Kidney epithelial cell (primary cell): ENCODE measurements around a stretch of chr14.

DNA sequence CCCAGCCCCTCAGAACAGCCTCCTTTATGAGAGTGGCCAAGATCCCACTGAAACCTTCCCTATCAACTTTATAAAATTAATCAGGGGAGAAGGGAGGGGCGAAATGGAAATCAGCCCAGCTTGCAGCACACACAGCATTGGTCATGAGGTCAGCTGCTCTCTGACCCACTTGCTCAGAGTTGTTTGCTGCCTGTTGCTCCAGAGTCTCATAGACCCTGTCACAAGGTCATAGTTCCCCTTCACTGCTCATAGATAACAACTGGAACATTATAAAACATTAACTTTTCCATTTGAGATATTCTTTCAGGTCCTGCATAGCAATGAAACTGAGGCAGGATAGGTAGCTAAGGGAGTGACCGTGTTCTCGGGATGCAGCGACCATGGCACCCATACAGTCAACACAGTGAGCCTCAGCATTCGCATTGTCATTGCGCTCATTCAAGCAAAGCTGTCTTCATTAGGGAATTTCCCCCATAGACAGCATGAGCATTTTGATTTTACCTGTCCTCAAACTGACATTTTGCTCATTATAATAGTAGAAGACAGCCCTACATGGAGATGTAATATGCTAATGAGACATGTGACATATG is 8.8 kb downstream of the HEATR4 start:
- RAMPAGE, long total RNA: no peak
- RRBS: no CpG with 5 or more reads among the region's 6 CpGs

GRCh38 chr14:73568881-73569009 is 268 bp upstream of the ACOT2 start:
- RAMPAGE, long total RNA: no peak
- RRBS: no CpG with 5 or more reads among the region's 1 CpG

- RAMPAGE, long total RNA: no peak
- RRBS: no CpG with 5 or more reads among the region's 16 CpGs
Measured at GRCh38 chr14:73740017-73741222, 19.7 kb downstream of the MIDEAS start.

DNA sequence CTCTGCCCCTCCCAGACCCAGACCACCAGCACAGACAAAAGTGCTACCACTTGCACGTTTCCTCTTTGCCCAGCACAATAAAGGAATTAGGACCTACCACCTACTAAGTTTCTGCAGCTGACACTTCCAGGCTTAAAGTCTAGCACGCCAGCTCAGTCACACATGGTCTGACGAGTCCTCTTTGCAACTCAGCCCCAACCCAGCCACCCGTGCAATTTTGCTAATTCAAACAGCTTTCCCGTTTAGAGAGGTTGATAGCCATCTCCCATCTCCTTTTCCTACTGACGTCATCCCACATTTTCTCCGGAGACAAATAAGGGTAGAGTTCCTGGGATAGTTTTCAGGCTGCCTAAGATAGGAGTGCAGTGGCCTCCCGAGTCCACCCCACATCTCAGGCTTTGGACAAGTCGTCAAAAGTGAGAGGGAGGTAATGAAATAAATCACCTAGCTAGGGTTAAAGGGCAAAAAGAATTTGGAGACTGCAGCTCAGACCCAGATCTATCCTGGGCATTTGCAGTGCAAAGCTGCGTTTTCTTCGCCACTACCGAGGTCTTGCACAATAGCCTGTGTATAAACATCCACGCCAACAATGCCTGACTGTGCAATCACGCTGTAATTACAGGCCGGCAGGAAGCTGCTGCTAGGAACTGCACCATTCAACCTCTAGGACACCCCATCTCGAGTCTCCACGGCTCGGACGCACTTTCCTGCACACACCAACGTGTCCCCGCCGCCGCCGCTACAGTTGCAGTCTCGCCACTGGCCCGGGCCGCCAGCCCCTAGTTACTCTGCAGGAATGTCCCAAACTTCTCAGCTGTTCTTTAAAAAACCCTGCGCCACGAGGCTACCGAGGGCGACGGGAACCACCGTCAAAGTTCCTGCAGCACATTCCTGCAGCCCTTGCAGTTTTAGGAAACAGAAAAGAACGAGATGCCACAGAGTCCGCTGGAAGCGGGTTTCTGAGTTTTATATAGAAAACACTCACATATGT is 25.6 kb upstream of the MIDEAS start:
- RAMPAGE, long total RNA: no peak
- RRBS: no CpG with 5 or more reads among the region's 36 CpGs

DNA sequence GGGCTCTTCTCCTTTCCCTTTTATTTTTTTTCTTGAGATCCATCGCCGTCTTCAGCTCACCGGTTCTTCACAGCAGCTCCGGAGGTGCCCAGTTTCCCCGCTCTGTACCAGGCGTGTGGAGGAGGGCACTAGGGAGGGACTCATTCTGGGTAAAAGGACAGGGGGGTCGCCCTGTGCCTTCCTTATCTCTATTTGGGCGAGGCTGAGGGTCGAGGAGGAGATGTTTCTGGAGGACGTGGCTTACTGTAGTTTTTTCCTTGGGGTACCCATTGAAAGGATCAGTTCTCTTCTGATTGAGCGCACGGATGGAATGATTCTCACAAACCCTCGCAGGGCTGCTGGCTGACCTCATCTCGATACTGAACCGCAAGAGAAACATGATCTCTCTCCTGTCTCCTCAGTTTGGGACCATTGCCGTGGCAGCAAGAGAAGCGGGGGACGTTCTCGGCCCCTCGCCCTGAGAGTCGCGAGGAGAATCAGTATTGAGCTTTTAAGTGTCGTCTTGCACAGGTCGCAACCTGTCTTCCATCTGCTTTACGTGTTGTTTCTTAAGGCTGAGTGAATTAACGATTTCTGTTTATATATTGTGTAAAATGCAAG is 436 bp downstream of the LIN52 start:
- RAMPAGE, long total RNA: no peak
- RRBS: no CpG with 5 or more reads among the region's 26 CpGs

DNA sequence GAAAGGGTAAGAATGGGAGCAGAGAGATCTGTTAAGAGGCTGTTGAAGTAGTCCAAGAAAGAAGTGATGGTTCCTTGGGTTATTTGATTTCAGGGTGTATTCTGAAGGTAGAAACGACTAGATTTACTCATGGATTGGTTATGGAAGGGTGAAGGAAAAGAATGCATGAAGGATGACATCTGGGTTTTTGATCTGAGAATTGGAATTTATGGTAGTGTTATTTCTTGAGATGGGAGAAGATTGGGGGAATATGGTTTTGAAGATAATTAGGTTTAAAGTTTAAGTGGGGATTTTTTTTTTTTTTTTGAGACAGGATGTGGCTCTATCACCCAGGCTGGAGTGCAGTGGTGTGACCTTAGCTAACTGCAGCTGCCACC is 4.3 kb downstream of the LIN52 start:
- RAMPAGE, long total RNA: no peak
- RRBS: no CpG with 5 or more reads among the region's 1 CpG

DNA sequence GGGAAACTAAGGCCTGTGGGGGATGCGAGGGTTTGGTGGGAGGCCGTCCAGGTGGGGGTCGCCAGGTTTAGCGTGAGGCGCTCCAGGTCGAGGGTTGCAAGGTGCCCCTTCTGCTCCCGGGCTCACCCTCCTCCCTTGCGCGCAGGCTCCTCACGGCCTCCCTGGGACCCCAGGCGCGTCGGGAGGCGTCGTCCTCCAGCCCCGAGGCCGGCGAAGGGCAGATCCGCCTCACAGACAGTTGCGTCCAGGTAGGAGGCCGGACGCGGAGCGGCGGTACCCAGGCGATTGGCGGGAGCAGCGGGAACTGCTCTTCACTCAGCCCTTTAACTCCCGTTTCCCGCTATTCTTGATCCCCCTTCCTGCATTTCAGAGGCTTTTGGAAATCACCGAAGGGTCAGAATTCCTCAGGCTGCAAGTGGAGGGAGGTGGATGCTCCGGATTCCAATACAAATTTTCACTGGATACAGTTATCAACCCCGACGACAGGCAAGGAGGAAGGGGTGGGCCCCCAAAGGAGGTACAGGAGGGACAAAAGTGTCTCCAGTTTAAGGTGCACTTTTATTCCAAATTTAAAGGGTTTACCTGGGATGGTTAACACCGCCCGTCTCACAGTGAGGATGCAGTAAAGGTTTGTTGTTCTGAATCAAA is 464 bp downstream of the ISCA2 start:
- RAMPAGE, long total RNA: no peak
- RRBS: 3% methylated on average over 10 of the region's 36 CpGs

DNA sequence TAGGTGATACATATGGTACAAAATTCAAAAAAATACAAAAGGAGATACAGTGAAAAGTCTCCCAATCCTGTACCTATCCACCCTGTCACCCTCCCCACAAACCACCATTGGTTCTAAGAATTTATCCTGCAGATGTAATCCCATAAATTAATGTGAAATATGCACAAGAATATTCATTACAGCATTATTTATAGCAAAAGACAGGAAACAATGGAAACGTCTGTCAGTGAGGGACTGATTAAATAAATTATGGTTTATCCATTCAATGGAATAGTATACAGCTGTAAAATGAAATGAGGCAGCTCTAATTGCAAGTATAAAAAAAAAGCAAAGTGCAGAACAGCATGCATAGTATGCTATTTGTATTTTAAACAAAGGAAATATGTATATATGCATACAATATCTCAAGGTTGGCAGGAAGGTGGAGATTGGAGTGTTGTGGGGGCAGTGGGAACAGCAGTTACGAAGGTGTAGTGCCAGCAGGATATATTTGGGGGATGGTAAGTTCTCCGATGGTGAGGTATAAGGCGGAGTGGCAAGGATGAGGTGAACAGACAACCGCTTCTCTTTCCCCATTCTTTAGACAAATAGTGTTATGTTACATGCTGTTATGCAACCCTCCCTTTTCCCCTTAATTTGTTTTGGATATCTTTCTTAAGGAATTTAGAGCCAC is 4.8 kb downstream of the ISCA2 start:
- RAMPAGE, long total RNA: no peak
- RRBS: no CpG with 5 or more reads among the region's 5 CpGs

- RAMPAGE, long total RNA: no peak
- RRBS: 80% methylated on average over 4 of the region's 28 CpGs
Measured at GRCh38 chr14:74508372-74509496, 15.2 kb downstream of the ISCA2 start.

- RAMPAGE, long total RNA: no peak
- RRBS: no CpG with 5 or more reads among the region's 5 CpGs
Measured at GRCh38 chr14:74566737-74567145, 45.3 kb downstream of the LTBP2 start.

GRCh38 chr14:74778433-74778744 is 15.3 kb downstream of the YLPM1 start:
- RAMPAGE, long total RNA: no peak
- RRBS: no CpG with 5 or more reads among the region's 2 CpGs

DNA sequence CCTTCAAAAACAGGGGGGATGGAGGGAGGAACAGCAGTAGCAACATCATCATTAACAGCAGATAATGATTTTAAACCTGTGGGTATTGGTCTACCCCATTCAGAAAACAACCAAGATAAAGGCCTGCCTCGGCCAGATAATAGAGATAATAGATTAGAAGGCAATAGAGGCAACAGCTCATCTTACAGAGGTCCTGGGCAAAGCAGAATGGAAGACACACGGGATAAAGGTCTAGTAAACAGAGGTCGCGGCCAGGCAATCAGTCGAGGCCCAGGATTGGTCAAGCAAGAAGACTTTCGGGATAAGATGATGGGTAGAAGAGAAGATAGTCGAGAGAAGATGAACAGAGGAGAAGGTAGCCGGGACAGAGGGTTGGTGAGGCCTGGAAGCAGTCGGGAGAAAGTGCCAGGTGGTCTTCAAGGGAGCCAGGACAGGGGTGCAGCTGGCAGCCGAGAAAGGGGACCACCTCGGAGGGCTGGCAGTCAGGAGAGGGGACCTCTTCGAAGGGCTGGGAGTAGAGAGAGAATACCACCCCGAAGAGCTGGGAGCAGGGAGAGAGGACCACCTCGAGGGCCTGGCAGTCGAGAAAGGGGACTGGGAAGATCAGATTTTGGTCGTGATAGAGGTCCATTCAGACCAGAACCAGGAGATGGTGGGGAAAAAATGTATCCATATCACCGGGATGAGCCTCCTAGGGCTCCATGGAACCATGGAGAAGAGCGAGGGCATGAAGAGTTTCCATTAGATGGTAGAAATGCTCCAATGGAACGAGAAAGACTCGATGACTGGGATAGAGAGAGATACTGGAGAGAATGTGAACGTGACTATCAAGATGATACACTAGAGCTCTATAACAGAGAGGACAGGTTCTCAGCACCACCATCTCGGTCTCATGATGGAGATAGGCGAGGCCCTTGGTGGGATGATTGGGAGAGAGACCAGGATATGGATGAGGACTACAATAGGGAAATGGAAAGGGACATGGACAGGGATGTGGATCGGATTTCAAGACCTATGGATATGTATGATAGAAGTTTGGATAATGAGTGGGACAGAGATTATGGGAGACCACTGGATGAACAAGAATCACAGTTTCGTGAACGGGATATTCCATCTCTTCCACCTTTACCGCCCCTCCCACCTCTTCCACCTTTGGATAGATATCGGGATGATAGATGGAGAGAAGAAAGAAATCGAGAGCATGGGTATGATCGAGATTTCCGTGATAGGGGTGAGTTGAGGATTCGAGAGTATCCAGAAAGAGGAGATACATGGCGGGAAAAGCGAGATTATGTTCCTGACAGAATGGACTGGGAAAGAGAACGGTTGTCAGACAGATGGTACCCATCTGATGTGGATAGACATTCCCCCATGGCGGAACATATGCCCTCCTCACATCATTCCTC is 35.6 kb downstream of the YLPM1 start:
- RAMPAGE, long total RNA: no peak
- RRBS: no CpG with 5 or more reads among the region's 36 CpGs

DNA sequence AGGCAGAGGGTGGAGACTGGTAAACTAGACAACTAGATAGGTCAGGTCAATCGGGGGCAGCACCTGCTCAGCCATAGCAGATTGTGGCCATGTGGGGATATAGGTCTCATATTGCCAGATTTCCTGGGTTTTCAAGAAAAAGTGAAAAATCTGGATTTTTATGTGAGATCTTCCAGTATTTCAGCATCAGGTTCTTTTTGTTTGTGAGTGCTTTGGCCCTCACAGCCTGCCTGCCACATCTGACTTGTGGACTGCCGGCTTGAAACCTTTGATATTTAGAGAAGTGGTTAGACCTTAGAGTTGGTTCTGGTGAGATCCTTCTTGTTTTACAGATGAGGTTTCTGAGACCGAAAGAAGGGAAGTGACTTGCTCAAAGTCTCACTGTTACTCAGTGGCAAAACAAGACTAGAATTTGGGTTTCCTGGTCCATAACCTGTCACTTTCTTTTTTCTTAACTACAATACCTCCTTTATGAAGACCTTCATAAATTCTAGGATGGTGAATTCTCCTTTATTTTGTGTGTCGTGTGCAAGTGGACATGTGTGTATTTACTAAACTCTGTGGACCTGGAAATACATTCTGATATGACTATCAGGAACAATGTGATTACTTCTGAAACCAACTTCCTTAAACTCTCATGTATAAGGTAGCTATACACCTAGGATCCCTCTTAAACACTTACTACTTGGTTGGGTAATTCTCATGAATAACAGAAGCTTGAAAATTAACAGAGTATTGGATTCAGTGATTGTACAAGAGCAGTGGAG is 34.3 kb downstream of the PROX2 start:
- RAMPAGE, long total RNA: no peak
- RRBS: no CpG with 5 or more reads among the region's 4 CpGs

DNA sequence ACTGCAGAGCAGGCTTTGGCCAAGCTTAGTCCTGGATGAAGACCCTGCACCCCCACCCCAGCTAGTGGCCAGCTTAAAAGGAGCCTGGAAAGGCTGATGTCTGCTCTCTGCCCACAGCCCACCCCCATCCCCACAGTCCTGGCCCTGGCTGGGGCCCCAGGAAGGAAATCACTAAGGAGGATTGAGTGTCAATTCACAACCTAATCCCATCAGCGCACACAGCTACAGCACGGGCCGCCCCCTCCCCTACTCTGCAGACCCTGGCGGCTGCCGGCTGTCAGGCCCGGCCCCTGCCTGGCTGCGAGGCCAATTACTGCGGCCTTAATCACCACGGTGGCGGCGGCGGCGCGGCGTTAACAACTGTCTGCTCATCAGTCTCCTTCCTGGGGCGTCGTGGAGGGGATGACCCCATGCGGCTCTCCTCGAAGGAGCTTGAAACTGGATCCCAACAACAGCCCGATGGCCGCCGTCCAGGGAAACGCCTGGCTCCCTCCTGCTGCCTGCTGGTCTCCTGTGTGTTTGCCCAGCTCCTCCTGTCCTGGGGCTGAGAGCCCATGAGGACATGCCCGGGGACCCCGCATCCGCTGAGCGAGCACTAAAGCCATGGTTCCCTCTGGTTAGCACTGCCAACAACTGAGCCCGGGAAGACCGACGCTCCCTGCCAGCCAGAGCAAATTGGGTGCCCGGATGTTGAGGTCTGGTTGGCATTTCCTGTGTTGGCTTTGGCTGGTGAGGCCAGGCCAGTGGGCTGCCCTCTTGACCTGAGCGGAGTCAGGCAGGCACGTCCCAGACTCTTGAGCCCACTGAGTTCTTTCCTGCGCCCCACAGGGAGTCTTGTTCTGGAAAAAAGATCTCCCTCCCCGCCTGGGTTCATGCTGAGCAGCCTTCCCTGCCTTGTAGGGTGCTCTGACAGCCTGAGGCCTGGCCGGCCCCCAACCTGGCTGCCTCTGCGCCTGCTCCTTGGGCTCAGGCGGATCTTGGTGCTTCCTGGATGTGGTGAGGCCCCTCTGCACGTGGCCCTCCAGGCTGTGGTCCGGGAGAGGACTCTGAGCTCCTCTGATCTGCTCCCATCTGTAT is 21.8 kb upstream of the EIF2B2 start:
- RAMPAGE, long total RNA: no peak
- RRBS: 60% methylated on average over 8 of the region's 40 CpGs

- RAMPAGE, long total RNA: no peak
- RRBS: no CpG with 5 or more reads among the region's 8 CpGs
Measured at GRCh38 chr14:75022417-75023166, 19.9 kb downstream of the EIF2B2 start.

GRCh38 chr14:75070165-75070817 is 850 bp downstream of the ZC2HC1C start:
- RAMPAGE, long total RNA: no peak
- RRBS: no CpG with 5 or more reads among the region's 14 CpGs

- RAMPAGE, long total RNA: no peak
- RRBS: no CpG with 5 or more reads among the region's 18 CpGs
Measured at GRCh38 chr14:75147277-75148159, 20.7 kb upstream of the NEK9 start.

- RAMPAGE, long total RNA: no peak
- RRBS: no CpG with 5 or more reads among the region's 13 CpGs
Measured at GRCh38 chr14:75221786-75222639, 45.6 kb upstream of the TMED10 start.

DNA sequence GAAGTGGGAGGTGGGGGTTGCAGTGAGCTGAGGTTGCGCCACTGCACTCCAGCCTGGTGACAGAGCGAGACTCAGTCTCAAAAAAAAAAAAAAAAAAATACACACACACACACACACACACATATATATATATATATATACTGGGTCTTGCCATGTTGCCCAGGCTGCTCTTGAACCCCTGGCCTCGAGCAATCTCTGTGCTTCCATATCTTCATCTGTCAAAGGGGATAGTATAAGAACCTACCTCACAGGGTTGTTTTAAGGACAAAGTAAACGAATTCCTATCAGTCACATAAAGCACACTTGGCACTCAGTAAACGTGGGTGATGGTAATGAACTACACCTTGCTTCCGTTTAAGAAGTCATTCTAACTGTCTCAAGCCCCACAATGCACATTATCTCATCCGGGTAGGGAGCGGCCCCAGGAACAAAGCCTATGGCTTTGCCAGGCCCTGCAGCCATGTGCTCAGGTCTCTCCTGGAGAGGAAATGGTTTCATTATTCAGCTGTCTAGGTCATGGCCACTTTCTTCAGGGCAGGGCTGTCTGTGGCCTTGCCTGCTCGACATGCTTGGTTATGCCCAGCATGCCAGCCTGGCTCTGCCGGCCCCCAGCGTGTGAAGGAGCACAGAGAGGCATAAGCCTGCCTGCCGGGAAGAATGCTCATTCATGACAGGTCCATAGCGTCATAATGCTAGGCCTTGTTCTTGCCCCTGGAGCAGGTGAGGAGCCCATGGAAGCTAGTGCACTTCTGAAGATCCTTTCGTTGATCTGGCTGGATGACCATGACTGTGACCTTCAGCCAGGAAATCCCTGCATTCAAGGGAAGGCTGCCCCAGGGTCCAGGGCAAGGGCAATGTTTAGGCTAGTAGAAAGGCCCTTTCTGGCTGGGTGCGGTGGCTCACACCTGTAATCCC is 26.4 kb upstream of the FOS start:
- RAMPAGE, long total RNA: no peak
- RRBS: 29% methylated on average over 1 of the region's 15 CpGs

- RAMPAGE, long total RNA: no peak
- RRBS: no CpG with 5 or more reads among the region's 13 CpGs
Measured at GRCh38 chr14:75259422-75260103, 19.1 kb upstream of the FOS start.